Gallbladder (tissue), 1 donor: ENCODE measurements around a stretch of chr12.

- PRO-cap, result no peak
Observed at GRCh38 chr12:132798219-132798590, 30.5 kb downstream of the GOLGA3 start.

- PRO-cap, result no peak
Observed at GRCh38 chr12:132888796-132889540, 1.6 kb upstream of the CHFR start.